Pericardium (tissue), 1 donor: ENCODE measurements around a stretch of chr16.

- RRBS: 2% methylated on average over 32 of the region's 100 CpGs
Measured at GRCh38 chr16:3058632-3059896, 6.4 kb upstream of the IL32 start.

- RRBS: no CpG with 5 or more reads among the region's 11 CpGs
Measured at GRCh38 chr16:3074727-3075508, 9.5 kb downstream of the IL32 start.

DNA sequence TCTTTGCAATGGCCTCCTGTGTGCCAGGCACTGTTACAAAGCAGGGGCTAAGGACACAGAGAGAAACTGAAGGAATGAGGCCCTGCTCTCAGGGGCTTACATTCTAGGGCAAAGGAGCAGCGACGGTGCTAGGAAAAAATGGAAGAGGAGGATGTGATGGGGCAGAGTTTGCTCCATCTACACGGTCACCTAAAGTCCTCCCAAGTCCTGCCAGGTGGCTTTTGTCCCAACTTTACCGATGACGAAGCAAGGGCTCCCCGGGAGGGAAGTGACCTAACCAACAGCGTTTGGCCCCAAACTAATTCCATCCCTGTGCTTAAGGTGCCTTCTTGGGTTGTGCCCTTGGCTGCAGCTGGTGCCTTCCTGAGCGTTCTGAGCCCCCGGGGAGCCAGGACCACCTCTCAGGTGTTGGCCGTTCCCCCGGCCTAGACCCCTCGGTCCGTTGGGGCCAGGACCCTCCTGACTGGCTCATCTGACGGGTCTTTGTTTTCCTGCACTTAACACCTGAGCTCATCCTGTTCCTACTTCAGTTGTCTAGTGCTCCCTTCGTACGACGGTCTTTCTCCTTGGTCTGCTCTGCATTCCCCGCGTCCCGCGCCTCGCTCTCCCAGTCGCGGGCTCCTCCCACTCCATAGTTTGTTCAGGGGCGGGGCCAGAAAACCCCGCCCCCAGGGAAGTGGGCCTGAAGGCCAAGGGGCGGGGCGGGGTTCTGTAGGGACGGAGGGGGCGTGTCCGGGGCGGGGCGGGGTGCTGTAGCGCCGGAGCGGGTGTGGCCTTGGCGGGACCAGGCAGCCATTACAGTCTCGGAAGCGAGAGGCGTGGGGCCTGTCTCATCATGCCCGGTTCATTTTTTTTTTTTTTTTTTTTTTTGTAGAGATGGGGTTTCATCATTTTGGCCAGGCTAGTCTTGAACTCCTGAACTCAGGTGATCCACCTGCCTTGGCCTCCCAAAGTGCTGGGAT, 782 bp upstream of the ZSCAN10 start:
- RRBS: 2% methylated on average over 6 of the region's 41 CpGs

- RRBS: no CpG with 5 or more reads among the region's 10 CpGs
Measured at GRCh38 chr16:3123486-3123888, 11.1 kb downstream of the ZNF205 start.

GRCh38 chr16:3150196-3151159, 15.6 kb downstream of the ZNF213 start:
- RRBS: under 1% methylated on average over 14 of the region's 67 CpGs

DNA sequence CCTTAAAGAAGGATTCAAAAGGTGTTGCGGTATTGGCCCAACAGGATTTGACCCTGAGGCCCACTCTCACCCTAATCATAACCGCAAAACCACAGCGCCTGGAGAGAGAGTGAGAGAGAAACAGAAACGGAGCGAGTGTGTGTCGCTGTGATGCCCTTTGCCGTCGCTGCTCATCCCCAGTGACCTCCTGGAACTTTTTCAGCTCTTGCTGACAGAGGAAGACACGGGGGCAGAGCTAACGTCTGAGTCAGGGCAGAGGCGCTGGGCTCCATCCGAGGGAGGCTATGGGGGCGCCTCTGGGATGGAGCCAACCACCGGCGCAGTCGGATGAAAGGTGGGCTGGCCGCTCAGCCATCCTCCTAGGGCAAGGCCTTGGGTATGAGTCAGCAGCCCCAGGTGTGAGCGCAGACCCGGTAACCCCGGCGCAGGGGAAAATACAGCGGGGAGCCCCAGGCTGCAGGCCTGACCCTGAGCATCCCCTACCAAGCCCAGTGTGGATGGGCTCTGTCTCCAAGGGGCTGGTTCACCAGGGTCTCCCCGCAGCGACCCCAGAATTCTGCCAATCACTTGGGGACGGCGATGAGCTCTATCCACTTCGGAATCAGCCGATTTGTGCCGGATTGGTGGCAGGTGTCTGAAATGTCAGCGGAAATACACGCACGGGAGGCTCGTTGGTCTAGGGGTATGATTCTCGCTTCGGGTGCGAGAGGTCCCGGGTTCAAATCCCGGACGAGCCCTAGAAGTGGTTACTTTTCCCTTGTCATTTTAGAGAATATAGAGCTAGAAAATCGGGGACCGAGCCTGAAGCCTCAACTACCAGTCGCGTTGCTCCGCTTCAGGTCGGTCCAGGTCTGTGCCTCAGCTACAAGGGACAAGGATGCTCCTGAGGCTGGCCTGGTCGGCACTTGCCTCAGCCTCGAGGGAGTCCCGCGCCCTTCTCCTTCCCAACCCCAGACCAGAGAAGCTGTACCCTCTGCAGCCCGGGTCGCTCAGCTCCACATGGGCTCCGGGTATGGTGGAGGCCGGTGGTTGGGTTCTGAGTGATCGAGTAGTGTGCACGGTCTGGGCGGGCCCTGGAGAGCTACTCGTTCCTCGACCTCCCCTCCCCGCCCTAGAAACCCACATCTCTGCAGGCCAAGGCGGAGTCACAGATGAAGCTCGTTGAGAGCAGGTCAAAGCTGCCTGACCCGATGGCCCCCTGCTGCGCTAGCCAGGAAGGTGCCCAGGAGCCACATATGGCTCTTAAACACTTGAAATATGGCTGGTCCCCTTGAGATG, 37.0 kb downstream of the ZNF213 start:
- RRBS: 3% methylated on average over 8 of the region's 63 CpGs

- RRBS: no CpG with 5 or more reads among the region's 6 CpGs
Measured at GRCh38 chr16:3216108-3216687, 18.8 kb downstream of the ZNF200 start.

- RRBS: no CpG with 5 or more reads among the region's 37 CpGs
Measured at GRCh38 chr16:3431630-3432487, 11.4 kb downstream of the ZNF597 start.

GRCh38 chr16:3642352-3643172, 11.9 kb upstream of the DNASE1 start:
- RRBS: 92% methylated on average over 1 of the region's 22 CpGs

DNA sequence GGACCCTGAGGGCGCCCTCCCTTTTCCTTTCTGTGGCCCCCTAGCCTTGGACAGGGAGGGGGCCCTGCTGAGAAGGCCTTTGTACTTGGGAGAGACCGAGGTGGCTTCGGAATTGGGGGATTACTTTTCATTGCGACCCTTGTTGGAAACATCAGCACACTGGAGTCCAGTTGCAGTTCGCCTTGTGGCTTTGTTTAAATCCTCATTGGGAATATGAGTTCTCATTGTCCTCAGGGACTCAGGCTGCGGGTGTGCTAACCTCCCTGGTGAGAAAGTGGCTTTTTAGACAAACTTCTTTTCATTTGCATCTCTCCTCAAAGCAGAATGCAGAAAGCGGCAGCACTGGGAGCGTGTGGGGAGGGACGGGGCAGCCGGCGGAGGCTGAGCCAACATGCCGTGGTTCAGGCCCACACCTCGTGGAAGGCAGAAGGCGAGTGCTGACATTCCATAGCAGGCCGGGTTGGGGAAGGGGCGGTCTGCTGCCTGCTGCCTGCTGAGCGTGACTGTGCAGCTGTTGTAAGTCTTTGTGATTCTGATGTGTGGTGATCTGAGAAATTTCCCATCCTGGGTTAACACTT, 9.2 kb upstream of the DNASE1 start:
- RRBS: 52% methylated on average over 5 of the region's 17 CpGs

DNA sequence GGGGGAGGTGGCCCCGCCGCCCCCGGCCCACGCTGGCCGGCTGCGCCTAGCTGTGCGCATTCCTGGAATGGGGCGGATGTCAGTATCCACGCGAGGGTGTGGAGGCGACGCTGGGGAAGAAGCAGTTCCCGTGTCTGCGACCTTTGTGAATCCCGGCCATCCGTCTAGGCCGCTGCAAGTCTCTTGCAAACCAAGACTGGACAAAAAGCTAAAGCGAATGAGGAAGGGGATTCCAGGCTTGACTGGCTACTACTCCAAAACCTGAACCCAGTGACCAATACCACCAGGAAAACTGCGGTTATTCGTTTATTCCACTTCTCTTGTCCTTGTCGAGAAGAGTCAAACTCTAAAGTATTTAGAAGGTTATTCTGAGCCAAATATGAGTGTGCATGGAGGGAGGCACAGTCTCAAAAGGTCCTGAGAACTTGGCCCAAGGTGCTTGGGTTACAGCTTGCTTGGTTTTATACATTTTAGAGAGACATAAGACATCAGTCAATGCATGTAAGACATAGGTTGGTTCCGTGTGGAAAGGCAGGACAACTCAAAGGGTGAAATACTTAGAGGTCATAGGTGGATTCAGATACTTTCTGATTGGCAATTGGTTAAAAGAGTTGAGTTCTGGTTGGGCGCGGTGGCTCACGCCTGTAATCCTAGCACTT, 568 bp upstream of the TRAP1 start:
- RRBS: no CpG with 5 or more reads among the region's 25 CpGs

DNA sequence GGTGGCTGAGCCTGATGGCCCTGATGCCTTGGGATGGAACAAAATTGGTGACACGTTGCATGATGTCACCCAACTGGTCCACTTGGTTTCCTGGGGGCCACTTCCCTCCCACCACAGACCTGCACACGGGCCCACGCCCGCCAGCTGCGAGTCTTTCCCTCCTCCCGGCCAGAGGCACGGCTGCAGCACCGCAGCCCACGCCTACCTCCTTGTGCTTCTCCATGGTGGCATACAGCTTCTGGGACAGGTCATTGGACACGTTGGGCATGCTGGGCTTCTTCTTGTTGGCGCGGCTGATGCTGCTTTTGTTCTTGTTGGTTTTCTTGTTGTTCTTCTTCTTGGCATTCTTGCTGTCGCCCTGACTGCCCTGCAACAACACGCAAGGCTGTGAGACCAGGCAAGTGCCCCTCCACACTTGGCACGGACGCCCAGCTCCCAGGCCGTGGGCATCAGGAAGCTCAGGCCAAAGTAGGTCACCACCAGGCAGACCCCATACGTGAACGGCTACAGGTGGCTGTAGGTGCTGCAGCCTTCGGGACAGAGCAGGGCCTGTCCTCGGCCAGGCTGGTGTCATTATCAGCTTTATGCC, 14.3 kb upstream of the TRAP1 start:
- RRBS: no CpG with 5 or more reads among the region's 21 CpGs

GRCh38 chr16:3999273-3999812, 116.9 kb downstream of the ADCY9 start:
- RRBS: no CpG with 5 or more reads among the region's 15 CpGs

DNA sequence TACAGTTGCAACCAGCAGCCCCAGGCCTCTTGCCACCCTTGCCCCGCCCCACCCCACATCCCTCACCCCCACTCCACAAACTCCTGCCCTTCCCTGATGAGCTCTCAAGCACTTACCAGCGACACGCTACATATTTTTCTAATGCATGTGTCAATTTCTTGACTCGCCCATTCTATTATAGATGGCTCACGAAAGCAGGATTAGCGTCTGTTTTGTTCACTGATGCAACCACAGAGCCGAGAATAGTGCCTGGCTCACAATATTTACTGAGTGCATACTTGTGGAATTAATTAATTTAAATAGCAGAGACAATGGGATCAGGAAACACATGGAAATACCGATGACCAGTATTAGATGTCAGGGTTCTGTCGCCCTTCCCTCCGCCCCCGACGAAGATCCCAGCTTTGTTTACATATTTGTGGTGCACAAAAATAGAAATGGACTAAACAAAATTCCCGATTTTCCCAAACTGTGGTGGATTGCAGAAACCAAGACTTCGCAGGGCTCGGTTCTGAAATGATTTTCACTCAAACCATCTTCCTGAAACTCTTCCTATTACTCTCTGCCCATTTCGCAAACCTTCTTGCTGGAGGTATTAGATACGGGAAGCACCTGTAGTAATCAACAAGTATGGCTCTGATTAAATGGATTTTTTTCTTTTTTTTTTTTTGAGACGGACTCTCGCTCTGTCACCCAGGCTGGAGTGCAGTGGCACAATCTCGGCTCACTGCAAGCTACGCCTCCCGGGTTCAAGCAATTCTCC, 62.1 kb downstream of the ADCY9 start:
- RRBS: no CpG with 5 or more reads among the region's 22 CpGs

GRCh38 chr16:4064794-4065664, 51.2 kb downstream of the ADCY9 start:
- RRBS: no CpG with 5 or more reads among the region's 20 CpGs

GRCh38 chr16:4093804-4094127, 22.5 kb downstream of the ADCY9 start:
- RRBS: no CpG with 5 or more reads among the region's 2 CpGs

DNA sequence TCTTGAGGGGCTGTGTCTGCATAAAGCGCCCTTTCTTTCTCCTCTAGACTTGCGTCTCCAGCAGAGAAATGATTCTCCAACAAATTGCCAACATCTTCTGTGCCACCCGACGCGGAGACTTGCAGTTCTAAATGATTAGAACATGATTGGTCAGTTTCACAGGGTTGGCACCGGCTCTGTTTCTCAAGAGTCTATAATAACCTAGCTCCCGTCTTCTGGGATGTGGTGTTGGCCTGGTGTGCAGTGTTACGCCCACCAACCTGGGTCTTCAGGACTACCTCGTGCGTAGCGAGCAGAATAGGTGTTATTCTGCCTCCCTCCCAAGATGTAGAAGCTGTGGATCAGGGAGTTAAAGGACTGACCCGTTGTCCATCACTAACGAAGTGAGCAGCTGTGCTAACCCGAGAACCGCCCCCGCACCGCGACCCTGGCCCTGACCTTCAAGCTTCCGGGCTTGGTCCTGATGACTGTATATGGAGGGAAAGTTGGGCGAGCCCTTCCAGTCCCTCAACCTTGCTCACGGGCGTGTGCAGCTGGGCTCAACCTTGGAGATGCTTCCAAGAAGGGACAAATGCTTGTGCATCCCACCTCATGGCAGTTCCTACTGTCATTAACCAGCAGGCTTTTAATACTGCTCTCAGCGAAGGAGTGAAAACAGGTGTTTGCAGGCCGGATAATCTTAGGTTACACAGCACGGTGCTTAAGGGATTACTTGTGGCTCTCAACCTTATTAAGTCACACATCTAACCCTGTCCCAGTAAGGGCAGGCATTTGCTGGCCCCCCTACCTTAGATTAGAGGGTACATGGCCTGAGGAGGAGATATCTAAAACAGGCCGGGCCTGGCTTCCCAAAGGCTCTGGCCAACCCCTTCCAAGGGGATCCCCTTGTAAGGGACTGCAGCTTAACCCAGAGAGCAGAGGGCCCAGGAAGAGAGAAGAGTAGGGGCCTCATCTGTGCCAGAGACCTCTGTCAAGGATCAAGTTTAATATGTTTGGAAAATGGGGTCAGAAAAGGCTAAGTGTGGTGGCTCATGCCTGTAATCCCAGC, 33.6 kb downstream of the SRL start:
- RRBS: 25% methylated on average over 1 of the region's 26 CpGs

GRCh38 chr16:4209476-4210057, 32.3 kb downstream of the SRL start:
- RRBS: no CpG with 5 or more reads among the region's 6 CpGs

DNA sequence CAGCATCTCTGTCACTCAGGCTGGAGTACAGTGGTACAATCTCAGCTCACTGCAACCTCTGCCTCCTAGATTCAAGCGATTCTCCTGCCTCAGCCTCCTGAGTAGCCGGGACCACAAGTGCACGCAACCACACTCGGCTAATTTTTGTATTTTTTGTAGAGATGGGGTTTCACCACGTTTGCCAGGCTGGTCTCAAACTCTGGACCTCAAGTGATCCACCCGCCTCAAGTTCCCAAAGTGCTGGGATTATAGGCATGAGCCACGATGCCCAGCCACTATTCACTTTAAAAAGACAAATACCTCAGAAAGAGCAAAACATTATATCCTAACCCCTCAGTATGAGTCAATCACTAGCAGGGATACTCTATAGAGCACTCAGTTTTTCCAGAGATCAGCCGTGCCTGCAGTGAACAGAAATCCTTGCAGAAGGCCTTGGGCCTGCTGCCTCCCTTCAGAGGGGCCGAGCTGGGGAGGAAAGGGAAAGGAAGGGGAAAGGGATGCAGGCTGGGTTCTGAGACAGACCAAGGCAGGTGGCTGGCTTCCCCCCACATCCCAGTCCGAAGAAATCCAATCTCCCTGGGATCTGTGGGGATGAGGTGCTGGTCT, 25.5 kb downstream of the SRL start:
- RRBS: no CpG with 5 or more reads among the region's 10 CpGs

- RRBS: 6% methylated on average over 6 of the region's 21 CpGs
Measured at GRCh38 chr16:4271197-4271497, 1.7 kb downstream of the TFAP4 start.